Sigmoid colon (tissue), 4 donors: ENCODE measurements around a stretch of chr7.

- PRO-cap, result no peak
- RAMPAGE, long total RNA, 4 experiments, result no peak in any of the 4 experiments
Measured at GRCh38 chr7:3194726-3195130, 106.3 kb upstream of the SDK1 start.

GRCh38 chr7:3337537-3338054 is 36.5 kb downstream of the SDK1 start:
- PRO-cap, result no peak
- RAMPAGE, long total RNA, 4 experiments, result no peak in any of the 4 experiments

DNA sequence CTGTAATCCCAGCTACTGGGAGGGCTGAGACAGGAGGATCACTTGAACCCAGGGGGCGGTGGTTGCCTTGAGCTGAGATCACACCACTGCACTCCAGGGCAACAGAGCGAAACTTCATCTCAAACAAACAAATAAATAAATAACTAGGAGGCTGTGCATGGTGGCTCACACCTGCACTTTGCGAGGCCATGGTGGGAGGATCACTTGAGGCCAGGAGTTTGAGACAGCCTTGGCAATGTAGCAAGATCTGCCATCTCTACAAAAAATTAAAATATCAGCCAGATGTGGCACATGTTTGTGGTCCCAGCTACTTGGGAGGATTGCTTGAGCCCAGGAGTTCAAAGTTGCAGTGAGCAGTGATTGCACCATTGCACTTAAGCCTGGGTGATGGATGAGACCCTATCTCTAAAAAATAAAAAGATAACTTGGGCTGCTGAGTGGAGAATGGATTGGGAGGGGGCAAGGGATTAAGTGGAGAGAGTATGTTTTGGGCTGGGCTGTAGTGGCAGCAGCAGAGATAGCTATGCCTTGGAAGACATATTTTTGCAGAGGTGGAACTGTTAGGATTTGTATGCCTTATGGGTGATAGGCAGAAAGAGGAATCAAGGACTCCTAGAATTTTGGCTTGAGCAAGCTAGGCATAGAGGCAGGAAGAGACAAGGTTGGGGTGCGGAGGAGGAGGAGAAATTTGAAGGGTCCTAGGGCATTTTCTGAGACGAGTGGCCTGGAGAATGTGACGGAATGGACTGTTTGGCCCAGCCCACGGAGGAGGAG is 112.7 kb downstream of the SDK1 start:
- PRO-cap, result no peak
- RAMPAGE, long total RNA, 4 experiments, result start-site peak on the plus strand in 1 of 4 experiments, centred at position 365 of the sequence, 7 reads per replicate

DNA sequence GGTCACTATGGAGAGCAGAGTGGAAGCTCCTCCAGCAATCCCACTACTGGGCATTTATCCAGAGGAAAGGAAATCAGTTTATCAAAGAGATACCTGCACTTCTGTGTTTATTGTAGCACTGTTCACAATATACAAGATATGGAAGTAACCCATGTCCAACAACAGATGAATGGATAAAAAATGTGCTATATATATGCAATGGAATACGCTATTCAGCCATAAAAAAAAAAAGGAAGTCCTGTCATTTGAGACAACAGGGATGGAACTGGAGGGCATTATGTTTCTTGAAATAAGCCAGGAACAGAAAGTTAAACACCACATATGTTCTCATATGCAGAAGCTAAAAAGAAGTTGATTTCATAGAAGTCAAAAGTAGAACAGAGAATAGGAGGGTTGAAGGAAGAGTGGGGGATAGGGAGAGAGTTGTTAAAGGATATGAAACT is 217.7 kb downstream of the SDK1 start:
- PRO-cap, result no peak
- RAMPAGE, long total RNA, 4 experiments, result no peak in any of the 4 experiments

DNA sequence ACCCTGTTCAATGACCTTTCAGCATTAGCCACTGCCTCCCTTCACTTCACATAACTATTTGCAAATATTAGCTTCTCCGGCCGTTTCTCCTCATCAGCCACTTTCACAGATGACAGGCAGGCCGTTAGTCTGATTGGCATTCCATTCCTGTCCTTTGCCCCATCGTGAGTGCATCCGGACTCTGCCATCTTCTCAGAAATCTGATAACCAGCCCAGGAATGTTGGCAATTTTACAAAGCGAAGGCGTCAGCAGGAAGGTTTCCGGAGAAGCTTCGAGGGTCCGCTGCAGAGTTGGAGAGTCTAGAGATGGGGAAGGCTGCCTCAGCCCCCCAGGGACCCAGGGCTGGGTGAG is 647.8 kb downstream of the SDK1 start:
- PRO-cap, result no peak
- RAMPAGE, long total RNA, 4 experiments, result no peak in any of the 4 experiments

DNA sequence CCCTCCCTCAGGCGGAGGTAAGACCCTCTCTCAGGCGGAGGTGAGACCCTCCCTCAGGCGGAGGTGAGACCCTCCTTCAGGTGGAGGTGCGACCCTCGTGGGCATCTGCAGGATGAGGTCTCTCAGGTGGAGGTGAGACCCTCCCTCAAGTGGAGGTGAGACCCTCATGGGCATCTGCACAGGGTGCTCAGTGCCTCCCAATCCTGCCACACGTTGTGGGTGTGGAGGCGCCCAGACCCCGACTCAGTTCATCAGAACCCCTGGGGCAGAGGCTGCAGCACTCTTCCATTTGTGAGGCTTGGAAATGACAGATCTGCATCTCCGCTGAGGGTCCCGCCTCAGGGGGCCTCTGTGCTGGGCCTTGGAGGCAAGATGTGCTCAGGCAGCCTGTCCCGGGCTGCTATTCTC is 593.0 kb upstream of the FOXK1 start:
- PRO-cap, result no peak
- RAMPAGE, long total RNA, 4 experiments, result no peak in any of the 4 experiments

- PRO-cap, result no peak
- RAMPAGE, long total RNA, 4 experiments, result no peak in any of the 4 experiments
Measured at GRCh38 chr7:4642576-4642929, 39.5 kb upstream of the FOXK1 start.

GRCh38 chr7:4711707-4712318 is 29.7 kb downstream of the FOXK1 start:
- PRO-cap, result no peak
- RAMPAGE, long total RNA, 4 experiments, result start-site peak on the plus strand in 1 of 4 experiments, at chr7:4712033-4712123 at its widest, 5 reads per replicate

GRCh38 chr7:4725256-4725890 is 43.3 kb downstream of the FOXK1 start:
- PRO-cap, result unidirectional peak, plus-strand start at chr7:4725524; unidirectional peak, minus-strand start at chr7:4725650
- RAMPAGE, long total RNA, 4 experiments, result no peak in any of the 4 experiments

GRCh38 chr7:4835583-4836178 is 26.1 kb downstream of the PAPOLB start:
- PRO-cap, result no peak
- RAMPAGE, long total RNA, 4 experiments, result no peak in any of the 4 experiments

- PRO-cap, result unidirectional peak, minus-strand start at chr7:4836401
- RAMPAGE, long total RNA, 4 experiments, result no peak in any of the 4 experiments
Measured at GRCh38 chr7:4836179-4836536, 25.7 kb downstream of the PAPOLB start.

DNA sequence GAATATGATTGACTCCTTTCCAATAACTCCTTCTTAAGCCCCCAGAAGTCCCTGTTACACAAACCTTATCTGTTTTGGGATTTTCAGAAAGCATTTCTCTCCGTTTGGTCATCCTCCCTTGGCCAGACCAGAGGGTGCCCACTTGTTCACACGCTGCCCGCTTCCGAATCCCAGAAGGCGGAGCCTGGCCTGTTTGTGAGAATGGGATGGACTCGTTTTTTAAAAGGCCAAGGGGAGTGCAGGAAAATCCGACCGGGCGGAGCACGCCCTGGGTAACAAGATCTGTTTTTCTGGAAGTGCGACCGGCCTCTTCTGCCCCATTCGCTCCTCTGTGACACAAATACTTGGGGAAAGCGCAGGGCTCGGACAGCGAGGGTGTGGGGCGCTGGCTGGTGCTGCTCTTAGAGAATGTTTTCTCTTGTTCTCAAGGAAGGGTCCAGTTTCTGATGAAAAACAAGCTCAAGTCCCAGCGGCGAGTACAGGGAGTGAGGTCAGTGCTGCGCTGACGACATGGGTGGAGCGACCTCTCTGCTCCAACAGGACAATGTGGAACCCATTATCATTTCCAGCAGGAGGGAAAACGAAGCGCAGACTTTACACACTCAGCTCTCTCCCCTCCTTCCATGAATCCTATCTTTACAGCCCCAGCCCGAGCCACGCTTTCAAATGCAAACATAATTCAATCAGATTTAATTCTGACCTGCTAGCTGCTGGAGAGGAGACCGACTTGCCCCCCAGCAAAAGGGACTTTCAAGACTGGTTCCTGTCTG is 1.3 kb downstream of the RADIL start:
- PRO-cap, result unidirectional peak, plus-strand start at position 278 of the sequence; bidirectional peak, plus-strand start at position 568 of the sequence, minus-strand start at position 330 of the sequence
- RAMPAGE, long total RNA, 4 experiments, result start-site peak on the minus strand in 2 of 4 experiments, centred at positions 160 to 470 of the sequence, 5 to 16 reads per replicate

- PRO-cap, result no peak
- RAMPAGE, long total RNA, 4 experiments, result no peak in any of the 4 experiments
Measured at GRCh38 chr7:5332364-5333084, 49.8 kb downstream of the SLC29A4 start.

DNA sequence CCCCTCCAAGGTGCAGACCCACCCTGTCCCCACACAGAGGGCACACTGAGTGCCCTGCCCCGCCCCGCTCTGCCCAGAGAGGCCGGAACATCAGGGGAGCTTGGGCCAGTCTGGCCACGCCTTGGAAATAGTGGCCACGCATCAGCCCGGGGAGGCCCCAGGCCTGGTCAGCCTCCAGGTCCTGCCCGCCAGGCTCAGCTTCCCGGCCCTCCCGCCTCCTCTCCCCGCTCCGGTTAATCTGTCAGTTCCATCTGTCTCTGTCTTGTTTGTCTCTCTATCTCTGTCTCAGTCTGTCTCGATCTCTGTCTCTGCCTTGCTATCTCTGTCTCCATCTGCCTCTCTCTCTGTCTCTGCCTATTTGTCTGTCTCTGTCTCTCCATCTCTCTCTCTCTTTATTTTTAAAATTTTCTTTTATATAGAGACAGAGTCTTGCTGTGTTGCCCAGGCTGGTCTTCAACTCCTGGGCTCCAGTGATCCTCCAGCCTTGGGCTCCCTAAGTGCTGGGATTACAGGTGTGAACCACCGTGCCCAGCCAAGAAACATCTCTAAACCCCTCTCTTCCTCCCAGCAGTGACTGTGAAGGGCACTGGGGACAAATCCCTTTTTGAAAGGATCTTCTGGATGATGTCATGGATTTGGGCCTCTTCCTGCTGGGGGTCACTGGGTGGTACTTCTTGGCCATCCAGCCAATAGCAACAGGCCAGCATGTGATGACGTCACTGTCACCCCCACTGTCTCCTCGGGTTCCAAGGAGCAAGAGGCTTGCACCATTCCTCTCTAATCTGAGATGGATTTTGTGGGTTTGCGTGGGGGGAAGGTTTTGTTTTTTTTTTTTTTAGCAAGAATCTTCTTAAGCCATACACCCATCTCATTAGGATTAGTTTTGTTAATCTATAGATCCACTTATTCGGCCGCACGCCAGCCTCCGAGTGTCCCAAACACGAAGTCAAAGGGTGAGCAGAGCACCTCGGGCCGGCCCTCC is 29.1 kb upstream of the TNRC18 start:
- PRO-cap, result no peak
- RAMPAGE, long total RNA, 4 experiments, result no peak in any of the 4 experiments

- PRO-cap, result no peak
- RAMPAGE, long total RNA, 4 experiments, result no peak in any of the 4 experiments
Measured at GRCh38 chr7:5552565-5553131, 22.2 kb upstream of the ACTB start.

DNA sequence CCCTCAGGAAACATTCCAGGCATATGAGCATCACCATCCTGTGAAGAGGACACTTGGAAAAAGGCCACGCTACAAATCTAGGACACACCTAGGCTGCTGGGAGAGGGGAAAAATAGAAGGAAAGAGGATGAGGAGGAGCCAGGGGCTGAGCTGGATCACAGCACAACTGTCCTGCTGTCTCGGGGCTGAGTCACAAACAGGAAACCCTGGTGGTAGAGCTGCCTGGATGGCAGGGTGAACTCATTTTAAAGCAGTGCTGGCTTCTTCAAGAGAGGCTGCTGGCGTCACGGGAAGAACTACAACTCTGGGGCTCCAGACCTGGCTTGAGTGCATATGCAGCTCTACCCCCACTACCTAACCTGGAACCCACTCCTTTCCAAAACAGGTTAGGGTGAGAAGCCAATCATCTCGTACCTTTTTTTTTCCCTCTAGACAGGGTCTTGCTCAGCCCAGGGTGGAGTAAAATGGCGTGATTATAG is 37.4 kb downstream of the FSCN1 start:
- PRO-cap, result no peak
- RAMPAGE, long total RNA, 4 experiments, result no peak in any of the 4 experiments

DNA sequence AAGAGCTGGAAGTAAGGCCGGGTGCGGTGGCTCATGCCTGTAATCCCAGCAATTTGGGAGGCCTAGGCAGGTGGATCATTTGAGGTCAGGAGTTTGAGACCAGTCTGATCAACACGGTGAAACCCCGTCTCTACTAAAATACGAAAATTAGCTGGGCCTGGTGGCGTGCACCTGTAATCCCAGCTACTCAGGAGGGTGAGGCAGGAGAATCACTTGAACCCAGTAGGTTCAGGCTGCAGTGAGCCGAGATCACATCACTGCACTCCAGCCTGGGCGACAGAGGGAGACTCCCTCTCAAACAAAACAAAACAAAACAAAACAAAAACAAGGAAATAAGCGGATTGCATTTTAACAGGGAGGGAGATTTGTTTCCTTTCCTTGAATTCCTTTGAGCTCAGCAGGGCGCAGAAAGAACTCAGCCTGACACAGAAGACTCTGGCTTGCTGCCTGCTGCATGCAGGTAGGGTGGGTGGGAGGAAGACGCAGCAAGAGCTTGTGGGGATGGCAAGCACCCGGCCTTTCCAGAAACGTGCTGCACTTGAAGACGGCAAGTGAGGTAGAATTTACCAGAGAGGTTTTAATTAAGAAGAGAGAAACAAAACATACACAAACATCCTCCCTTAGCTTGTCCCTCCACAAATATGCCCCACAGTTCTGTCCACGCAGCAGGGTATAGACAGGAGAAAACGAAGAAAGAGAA is 40.8 kb downstream of the FSCN1 start:
- PRO-cap, result no peak
- RAMPAGE, long total RNA, 4 experiments, result no peak in any of the 4 experiments

DNA sequence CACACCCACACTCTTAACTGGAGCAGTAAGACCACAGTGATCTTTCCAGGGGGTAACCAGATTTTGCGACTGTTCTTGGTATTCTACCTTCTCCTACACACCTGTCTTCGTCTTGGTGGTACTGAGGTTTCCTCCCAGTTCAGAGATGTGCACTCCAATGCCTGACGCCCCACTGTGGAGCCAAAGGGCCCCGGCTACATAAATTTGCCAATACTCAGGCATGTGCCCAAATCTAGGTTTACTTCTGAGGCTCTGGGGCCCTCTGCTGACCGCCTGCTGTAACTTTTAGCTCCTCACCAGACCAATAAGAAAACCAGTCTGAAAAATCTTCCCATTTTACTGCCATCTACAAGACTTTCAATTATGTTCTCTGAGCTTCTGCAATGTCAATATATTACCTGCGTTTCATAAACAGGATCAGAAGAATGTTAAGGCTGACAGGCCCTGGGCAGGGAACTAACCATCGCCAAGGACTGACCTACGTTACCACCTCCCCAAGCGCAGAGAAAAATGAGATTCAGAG is 85.4 kb downstream of the FSCN1 start:
- PRO-cap, result no peak
- RAMPAGE, long total RNA, 4 experiments, result no peak in any of the 4 experiments

DNA sequence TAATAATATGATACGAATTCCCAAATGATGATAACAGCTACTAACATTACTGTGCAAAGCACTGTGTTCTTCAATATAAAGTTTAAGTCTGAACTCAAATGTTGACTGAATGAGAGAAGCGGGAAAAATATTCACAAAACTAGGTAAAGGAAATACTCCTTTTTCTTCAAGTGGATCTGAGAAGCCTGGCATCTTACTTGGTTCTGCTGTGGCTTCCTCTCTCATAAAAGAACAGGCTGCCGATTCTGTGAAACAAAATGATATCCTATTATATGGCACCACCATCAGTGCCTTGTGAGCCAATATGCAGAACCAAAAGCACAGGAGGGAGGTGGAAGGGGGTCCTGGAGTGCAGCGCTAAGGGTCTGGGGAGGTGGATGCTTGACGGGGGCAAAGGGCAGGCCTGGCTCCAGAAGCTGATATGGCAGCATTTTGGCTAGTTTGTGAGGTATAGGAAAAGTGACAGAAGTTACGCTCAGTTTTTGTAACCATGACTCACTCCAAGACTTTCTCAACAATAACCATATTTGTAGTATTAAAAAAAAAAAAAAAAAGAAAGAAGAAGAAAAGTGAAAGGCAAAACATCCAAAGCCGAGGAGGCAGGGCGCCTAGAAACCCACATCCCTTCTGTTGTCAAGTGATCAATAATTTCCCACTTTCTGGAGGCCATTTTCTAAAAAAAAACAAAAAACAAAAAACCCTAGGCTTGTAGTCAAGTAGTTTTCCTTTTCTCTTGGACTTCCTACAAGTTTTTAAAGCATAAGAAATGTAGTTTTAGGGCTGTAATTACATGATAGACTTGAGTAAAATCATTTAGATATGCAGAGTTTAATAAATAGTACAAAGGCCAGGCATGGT is 92.4 kb downstream of the RNF216 start:
- PRO-cap, result unidirectional peak, minus-strand start at position 423 of the sequence; bidirectional peak, plus-strand start at position 588 of the sequence, minus-strand start at position 423 of the sequence
- RAMPAGE, long total RNA, 4 experiments, result no peak in any of the 4 experiments

- PRO-cap, result no peak
- RAMPAGE, long total RNA, 4 experiments, result no peak in any of the 4 experiments
Measured at GRCh38 chr7:5691670-5691884, 89.9 kb downstream of the RNF216 start.